Smooth muscle cell (in vitro differentiated cells): ENCODE data around the genes PXT1 and FGD2.

DNA sequence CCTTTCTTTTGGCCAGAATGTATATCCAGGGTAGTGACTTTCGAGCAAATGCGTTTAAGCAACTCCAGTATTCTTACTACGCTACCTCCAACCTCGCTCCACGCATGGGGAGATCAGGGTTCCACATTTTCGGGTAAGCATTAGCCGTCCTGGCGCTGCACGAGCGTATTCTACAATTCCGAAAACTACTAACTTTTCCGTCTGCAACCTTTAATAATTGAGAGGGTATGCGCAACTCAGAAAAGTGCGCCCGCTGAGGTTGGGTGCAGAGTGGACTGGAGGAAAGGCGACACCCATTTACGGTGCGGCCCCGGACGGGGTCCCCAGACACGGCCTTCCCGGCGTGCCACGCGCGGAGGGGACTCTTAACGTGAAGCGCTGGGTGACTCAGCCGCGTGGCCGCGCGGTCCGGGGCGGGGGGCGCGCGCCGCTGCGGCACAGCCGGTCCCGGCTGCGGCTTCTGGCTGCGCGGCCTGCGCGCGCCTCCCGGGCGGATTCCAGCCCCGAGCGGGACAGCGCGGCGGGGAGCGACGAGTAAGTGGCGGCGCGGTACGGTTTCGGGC is at the start of gene PXT1:
TSS of gene PXT1 (minus strand) at position 277 of the 563 bp plus-strand sequence.
- RAMPAGE, long total RNA, result no peak

DNA sequence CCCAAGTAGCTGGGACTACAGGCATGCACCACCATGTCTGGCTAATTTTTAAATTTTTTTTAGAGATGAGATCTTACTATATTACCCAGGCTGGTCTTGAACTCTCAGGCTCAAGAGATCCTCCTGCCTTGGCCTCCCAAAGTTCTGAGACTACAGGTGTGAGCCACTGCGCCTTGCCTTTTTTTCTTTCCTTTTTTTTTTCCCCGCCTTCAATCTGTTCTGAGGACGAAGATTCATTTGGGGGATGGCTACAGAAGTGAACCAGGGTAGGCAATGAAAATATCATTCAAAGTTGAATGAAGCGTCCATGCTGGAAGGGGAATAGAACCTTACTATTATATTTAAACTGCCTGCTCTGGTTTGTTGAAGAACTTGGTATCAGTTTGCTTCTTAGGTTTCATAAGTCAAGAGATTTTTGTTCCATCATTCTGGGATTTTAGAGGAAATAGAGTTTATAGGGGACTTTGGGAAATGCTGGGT is 23.7 kb downstream of the KCTD20 start:
- RAMPAGE, long total RNA, result no peak

GRCh38 chr6:36633976-36634650 is 40.0 kb downstream of the SRSF3 start:
- RAMPAGE, long total RNA, result no peak

DNA sequence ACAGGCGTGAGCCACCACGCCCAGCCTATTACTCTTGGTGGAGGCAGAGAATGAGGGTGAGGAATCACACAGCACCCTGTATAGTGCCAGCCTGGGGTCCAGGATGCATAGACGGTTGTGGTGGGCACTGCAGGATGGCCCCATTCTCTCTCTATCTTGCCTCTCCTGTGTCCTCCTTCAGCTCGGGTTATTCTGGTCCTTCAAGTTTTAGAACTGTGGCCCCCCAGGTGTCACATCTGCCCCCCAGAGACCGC is 13.9 kb upstream of the CDKN1A start:
- RAMPAGE, long total RNA, result no peak

- RAMPAGE, long total RNA, result no peak
Observed at GRCh38 chr6:36734925-36735630, 37.5 kb downstream of the RAB44 start.

GRCh38 chr6:36765664-36766108 is 68.1 kb downstream of the RAB44 start:
- RAMPAGE, long total RNA, result no peak

GRCh38 chr6:36825944-36826317 is 13.3 kb downstream of the CPNE5 start:
- RAMPAGE, long total RNA, result no peak

GRCh38 chr6:36834590-36835114 is 4.6 kb downstream of the CPNE5 start:
- RAMPAGE, long total RNA, result no peak

DNA sequence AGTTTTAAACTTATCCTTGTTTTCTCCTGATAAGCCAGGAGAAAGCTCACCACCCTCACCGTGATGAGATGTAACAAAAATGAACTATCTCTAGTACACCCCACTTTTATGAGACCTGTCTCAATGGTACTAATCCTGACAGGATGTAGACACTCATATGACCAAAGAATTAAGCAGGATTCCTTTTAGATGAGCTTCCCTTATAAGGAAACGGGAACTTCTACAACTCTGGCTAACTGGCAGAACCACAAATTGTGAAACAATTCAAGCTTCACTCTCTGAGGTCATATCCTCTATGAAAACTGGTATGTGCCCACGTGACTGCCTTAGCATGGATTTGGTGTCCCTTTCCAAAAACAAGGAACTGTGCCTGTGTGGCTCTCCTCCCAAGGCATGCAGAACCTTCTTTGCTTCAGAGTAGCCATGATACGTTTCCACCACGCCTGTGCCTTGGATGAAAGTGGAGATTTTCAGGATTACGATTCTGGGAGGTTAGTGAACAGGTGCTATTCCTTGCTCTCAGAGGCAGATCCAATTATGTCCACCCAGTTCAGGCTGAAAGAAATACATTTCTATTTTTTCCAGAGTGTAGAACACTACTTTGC is 14.1 kb upstream of the CPNE5 start:
- RAMPAGE, long total RNA, result no peak

- RAMPAGE, long total RNA, result no peak
Observed at GRCh38 chr6:36865751-36866162, 8.8 kb downstream of the PPIL1 start.

- RAMPAGE, long total RNA, result no peak
Observed at GRCh38 chr6:36906280-36907068, 20.7 kb downstream of the C6orf89 start.

DNA sequence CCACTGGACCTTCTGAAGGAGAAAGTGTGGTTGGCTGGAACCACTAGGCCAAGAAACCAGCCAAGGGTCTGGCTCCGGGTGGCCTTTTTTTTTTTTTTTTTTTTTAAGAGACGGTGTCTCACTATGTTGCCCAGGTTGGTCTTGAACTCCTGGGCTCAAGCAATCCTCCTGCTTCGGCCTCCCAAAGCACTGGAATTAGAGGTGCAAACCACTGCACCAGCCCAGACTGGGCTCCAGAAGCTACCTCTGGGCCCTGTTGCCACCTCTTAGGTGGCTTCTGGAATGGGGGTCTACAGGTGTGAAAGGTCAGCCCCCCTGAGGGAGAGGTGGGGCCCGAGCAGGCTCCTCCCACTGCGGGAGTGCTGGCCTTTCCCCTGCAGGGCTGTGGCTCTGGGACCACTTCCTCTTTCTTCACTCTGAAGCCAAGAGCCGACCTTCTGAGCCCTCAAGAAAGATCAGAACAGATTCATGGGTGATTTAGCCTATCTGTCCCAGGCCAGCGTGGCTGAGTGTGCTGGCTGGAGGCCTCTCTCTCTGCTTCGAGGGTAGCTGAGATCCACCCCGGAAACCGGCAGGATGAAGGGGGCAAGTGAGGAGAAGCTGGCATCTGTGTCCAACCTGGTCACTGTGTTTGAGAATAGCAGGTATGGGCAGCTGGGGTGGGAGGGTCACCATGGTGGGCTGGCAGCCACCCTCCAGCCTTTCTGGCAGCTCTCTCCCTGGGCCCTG is at the start of gene FGD2:
TSS of gene FGD2 (plus strand) at position 414 of the 729 bp plus-strand sequence.
- RAMPAGE, long total RNA, result no peak

- RAMPAGE, long total RNA, result no peak
Observed at GRCh38 chr6:37027510-37028168, 22.2 kb downstream of the FGD2 start.

DNA sequence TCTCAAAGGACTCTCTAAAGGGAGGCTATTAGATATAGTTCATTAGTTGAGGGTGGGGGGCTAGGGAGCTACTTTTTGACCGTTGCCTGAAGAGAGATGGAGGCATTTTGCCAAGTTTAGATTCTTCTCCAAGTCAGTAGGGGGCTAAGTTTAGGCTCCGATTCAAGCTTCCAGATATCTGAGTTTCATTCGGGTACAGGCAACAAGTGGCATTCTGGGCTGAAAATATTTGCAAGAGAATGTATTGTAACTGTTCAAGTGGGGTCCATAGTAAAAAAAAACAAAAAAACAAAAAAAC is 43.4 kb upstream of the PIM1 start:
- RAMPAGE, long total RNA, result no peak

DNA sequence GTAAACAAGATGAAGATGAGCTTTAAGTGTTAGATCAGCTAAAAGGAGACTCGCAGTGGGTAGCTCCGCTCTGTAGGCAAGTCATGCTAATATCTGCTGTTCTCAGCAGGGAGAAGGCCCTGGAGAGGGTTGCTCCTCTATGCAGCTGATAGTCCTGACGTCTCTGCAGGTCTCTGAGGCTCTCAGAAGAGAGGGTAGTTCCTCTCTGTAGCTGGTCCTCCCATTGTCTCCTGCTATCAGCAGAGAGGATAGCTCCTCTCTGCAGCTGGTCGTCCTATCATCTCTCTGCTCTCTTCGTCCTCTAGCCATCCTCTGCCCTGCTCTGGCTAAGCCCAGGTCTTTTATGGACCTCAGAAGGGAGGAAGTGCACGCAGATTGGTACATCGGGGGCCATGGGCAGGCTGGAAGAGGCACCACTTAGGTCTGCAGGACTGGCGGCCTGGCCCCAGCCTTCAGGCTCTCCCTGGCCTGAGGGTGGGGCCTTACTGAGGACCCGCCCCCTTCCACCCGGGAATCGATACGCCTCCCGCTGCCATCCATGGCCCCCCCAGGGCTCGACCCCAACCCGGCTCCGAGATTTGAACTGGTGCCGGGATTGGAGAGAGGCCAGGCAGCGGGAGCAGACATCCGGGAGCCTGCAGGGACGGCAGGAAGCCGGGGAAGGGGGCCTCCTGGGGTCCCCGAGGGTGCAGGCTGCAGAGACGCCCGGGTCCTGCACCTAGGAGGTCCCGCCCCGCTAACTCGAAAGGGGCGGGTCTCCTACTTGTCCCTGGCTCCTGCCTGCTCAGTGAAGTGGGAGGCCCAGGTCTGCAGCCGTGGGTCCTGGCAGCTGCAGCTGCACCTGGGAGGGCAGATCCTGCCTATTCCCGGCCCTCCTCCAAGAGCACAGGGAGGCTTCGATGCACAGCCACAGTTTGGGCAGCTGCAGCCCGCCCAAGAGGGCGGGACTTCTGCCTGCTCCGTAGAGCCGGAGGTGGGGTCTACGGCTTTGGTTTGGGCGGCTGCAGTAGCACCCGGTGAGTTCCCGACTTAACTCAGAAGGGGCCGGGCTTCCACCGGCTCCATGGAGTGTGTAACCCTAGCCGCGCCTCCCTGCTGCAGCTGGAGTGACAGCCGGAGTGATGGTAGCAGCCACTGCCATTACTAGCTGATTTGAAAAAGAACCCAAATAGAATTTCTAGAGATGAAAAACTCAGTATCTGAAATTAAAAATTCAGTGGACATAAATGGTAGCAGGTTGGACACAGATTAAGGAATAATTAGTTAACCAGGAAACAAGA is 35.4 kb upstream of the TBC1D22B start:
- RAMPAGE, long total RNA, result no peak

DNA sequence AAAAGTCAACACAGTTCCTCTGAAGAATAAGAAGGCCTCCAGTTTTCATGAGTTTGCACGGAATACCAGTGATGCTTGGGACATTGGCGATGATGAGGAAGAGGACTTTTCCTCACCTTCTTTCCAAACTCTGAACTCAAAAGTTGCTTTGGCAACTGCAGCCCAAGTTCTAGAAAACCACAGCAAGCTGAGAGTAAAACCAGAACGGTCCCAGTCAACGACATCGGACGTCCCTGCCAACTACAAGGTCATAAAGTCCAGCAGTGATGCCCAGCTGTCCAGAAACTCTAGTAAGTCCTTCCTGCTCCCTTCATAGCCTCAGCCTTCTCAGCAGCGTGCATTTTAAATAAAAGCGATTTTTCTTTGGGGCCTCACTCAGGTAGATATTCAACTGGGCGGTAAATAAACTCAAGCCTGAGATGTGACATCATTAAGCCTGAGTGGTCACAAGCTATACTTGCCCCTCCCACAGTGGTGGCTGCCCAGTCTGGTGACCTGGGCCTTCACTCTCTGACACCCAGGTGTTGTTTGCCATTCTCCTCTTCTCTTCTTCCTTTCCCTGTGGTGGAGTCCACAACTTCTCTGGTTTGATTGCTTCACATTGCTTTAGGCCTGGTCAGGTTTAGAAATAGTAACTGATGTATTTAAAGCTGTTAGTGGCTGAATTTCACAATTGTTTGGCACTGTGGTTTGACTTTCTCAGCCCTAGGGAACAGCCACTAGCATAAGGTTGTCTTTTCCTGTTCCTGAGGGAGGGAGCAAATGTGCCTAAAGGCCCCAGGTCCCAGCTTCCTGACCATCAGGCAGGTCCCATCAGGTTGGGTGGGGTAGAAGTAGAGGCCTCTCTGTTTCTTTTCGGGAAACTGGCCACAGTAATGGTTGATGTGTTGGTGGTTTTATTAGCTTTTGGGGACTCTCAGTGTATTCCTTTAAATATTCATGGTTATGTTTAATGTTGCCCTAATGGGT is 21.7 kb upstream of the TMEM217 start:
- RAMPAGE, long total RNA, result no peak

DNA sequence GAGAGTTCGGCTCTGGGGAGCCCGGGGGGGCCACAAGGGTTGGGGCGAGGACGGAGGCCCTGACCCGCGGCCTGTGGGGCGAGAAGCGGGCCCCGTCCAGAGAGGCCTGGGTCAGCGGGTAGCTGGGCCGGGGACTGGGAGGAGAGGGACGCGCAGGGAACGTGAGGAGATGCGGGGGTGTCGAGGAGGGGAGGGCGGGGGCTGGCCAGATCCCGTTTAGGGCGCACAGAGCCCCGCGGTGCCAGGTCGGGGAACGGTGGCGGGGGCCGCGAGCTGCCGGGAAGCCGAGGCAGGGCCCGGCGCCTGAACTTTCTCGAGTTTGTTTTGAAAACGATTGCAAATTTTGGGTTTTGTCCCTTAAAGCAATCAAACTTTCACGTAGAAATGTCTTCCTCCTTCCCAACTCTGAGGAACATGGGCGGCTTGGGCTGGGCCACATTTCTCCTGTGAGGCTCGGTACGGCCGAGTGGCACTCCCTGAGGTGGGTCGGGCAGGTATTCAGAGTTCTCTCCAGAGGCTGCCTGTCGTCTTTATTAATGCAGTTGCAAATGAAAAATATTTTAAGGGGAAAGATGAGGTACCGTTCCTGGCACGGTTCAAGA is 852 bp downstream of the RNF8 start:
- RAMPAGE, long total RNA, result no peak

- RAMPAGE, long total RNA, result no peak
Observed at GRCh38 chr6:37371209-37371836, 17.5 kb downstream of the RNF8 start.

DNA sequence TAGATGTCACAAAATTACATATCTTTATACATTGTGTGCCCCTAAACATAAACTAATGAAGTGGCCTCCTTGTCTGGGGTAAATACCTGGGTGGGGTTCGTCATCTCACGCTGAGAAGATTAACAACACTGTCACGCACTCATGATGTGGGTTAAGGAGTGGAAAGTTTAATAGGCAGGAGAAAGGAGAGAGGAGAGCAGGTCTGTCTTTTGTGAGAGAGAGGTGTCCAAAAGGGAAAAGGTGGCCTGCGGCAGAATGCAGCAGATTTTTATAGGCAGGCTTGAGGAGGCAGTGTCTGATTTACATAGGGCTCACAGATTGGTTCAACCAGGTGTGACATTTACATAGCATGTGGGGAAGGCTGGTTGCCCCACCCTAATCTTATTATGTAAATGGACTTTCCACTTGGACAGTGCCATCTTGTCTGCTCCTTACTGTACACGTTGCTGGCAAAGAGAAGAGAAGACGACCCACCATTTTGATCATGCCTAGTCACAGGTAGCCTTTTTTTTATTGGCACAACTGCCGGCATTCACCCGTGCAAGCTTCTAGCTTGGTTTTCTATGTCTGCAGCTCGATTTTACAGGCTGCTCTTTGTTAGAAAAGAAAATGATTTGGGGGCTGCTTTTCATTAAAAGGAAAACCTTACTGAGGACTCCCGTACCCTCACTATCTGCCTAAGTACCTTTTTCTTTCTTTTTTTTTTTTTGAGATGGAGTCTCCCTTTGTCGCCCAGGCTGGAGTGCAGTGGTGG is 9.3 kb upstream of the CMTR1 start:
- RAMPAGE, long total RNA, result no peak

DNA sequence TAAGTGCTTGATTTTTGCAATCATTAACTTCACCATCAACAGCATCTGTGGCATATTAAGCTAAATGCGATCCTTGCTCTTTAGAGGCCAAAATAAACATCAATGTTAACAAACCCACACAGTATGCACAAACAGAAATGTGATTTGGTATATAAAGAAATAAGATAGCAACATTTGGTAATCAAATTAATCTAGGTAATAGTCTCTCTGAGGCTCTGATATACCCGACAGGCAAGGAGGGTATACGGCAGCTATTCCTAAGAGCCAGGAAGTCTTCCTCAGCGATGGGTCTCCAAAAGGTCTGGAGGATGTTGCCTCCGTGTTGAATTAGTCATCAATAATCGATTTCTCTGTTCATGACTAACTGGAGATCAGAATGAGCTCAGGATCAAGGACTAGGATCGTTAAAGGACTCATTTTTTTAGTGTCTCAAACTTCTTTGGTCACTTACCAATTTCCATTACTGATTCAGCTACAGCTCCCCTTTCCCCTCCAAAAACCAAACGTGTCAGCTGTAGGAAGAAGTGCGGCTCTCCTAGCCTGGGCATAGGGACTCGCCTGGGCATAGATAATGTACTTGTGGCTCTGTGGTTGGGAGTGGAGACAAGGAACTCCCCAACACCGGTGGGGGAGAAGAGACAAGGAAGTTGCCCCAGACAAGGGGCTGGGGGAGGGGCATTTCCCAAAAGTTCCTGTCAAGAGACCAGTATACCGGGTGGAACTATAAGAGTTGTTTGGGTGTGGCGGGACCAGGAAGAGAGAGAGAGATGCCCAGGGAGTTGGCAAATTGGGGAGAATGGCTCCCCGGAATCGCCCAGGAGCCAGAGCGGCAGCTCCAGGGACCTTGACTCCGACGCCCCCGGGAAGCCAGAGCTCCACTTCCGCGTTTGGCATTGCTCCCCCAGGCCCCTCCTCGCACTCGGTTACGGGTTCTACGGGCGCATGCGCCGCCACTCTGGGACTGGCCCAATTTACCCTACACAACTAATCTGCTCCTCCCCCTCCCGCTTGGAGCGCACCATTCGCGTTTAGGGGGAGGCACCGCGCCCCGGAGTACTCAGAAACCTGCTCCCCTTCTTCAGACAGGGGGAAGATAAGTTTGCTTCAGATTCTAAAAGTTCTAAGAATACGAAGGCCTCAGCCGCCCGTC is 1.0 kb upstream of the ZFAND3 start:
- RAMPAGE, long total RNA, result no peak